ENCODE measurements around a stretch of chr16.

- PRO-cap = no peak
- RRBS = no CpG with 5 or more reads among the region's 1 CpG
Observed at GRCh38 chr16:3929949-3930148, 49.3 kb upstream of the CREBBP start.

DNA sequence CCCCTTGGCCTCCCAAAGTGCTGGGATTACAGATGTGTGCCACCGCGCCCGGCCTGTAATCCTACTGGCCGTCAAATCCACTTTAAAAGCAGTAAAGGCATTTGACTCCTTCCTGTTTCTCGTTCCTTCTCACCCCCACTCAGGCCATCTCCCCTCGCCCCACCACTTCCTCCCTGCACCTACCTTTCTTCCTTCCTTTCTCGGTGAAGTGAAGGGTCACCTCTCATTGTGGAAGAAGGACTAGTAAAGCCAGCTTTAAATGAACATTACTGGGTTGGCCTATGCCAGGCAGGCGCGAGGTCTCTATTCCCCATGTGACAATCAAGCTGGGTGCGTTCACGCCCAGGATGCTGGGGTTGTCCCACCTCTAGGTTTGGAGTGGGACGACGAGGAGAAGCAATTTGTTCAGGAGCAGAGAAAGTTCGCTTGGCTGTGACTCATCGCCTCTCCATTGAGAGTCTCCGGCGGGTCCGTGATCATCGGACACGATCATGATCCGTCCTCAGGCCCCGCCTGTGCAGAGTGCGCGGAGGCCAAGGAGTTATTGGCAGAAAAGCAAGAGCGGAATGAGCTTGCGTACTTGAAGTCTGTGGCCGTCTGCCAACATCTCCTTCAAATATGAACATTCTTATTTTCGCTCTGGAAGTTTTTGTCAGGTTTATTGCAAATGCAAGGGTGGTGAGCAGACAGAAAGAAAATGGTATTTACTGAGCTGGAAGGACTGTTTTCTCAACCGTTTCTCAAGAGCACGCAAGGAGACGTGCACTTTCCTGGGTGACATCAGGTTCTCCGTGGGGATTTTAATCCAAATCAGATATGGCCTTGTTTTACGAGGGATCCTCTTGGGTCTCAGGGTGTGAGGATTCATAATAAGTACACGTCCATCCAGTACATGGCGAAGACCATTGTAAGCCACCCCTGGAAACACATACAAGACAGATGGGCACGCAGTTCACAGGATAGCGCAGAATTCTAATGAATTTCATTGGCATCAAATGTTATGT lies 69.9 kb upstream of the CREBBP start:
- PRO-cap = unidirectional peak, minus-strand start at position 453 of the sequence
- RRBS = no CpG with 5 or more reads among the region's 37 CpGs

DNA sequence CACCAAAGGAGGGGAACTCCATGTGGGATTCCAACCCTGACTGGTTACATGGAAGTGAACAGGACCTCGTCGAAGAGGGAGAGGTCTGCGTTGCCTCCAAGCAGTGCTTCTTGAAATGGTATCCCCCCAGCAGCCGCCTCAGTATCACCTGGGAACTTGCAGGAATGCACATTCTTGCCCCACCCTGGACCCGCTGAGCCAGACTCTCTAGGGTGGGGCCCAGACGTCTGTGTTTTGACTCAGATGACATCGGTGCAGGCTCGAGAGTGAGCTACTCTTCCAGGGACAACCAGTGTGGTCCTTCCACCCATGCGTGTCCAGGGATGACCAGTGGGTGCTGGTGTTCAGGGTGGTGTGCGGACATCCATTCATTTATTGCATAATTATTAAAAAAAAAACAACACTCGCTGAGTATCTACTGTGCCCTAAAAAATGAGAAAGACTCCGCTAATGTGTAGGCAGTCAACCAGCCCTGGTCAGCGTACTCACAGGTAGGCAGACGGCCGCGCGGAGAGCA lies 30.6 kb downstream of the ADCY9 start:
- PRO-cap = no peak
- RRBS = no CpG with 5 or more reads among the region's 17 CpGs

DNA sequence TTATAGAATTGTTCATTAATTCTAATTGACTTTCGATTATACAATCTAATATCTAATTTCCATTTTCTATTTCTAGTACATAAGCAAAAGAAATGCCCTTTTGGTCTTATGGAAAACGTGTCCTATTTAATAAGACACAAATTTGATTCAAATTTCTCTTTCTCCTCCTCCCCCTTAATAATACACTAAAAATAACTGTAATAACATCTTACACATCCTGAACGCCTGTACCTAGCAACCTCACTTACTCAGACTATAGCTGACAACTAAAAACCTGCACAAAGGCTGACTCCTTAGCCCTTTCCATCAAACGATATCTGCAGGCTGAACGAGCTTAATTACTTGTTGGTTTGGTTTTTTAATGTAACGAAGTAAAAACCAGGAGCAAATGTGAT lies 23.8 kb downstream of the ADCY9 start:
- PRO-cap = no peak
- RRBS = no CpG with 5 or more reads among the region's 6 CpGs

DNA sequence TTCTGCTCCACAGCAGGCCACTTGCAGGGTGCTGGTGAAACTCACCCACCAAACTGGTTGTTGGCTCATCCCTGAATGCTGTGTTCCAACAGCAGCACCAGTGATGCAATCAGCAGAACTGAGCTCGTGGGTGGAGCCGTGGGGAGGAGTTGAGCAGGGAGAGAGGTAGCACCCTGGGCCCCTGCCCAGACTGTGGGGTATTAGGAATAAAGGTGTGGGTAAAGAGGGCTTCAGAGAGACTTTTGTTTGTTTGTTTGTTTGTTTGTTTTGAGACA lies 62.8 kb downstream of the SRL start:
- PRO-cap = no peak
- RRBS = no CpG with 5 or more reads among the region's 2 CpGs

- PRO-cap = bidirectional peak, plus-strand start at chr16:4253549, minus-strand start at chr16:4253533; unidirectional peak, minus-strand start at chr16:4253593; bidirectional peak, plus-strand start at chr16:4254094, minus-strand start at chr16:4253754
- RRBS = under 1% methylated on average over 39 of the region's 103 CpGs
Observed at GRCh38 chr16:4253157-4254449, 11.7 kb upstream of the SRL start.

GRCh38 chr16:4263373-4264063 lies 9.3 kb downstream of the TFAP4 start:
- PRO-cap = no peak
- RRBS = no CpG with 5 or more reads among the region's 34 CpGs

DNA sequence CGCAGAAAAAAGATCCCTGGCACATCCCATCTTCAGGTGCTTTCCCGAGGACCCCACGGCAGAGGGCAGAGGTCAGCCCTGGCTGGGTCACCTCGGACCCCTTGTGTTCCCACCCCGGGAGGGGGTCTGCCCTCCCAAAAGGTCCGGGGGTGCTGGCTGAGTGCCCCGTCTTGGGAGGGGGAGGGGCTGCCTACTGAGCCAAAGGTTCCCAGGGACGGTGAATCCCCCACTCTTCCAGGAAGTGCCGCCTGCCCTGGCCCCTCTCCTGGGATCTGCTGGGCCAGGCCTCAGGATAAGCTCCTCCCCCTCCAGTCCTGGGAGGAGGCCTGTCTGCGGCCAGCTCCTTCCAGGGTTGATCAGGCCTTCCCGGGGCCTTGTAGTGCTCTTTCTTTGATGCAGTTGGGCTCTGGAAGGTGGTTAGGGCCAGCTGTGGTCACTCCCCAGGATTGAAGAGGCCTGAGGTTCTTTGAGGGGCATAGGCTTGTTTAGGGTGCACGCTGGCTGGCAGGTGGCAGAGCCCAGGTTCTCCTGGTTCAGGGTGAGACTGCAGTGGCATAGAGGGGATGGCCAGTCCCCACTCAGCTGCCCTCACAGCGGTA lies 8.2 kb downstream of the GLIS2 start:
- PRO-cap = no peak
- RRBS = no CpG with 5 or more reads among the region's 13 CpGs

DNA sequence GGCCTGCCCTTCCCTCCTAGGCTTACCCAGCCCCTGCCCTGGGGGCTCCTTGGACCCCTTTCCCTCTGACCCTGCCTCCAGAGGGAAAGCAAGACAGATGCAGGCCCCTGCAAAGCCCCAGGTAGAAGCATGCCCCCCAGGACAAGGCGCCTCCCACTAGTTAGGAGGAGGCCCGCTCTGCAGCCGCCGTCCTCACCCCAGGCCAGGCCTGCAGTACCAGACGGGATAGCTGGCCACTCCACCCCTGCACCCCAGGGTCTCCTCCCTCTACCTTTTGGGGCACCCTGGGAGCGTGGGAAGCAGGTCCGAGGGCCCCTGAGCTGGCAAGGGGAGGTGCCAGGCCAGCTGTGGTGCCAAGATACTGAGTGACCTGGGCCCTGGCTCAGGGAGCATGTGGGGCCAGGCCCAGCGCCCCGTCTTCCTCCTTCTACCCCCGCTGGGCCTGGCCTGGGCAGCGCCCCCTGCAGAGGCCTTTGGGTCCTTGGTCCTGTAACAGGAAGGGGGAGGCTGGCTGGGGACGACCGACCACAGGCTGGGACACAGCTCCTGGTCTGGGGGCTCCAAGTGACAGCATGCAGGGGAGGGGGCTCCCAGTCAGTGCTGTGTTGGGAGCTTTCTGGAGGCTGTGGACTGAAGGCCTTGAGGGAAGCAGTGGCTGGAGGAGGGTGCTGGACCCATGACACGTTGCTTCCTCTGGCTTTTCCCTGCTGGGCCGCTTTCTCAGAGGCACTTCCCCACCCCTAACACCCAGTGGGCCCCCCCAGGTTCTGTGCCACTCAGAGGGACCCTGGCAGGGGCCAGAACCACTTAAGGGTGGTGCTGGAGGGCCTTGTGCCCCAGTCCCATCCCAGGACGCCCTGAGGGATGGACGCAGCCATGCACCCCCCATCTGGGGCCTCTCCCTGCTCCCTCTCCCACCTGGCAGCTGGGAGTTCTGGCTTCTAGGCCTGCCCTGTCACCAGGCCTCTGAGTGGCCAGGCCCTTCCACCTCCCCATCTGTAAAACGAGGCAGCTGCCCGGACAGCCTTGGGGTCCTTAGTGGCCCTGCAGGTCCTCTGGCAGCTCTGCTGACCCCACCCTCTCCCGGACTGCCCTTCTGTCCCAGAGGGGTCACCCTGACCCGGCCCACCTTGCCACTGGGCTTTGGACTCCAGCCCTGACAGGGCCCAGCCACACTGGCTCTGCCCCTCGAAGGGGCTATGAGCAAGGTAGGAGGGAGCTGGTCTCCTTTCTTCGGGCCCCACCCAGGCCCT lies 12.7 kb downstream of the PAM16 start:
- PRO-cap = no peak
- RRBS = 76% methylated on average over 2 of the region's 23 CpGs

DNA sequence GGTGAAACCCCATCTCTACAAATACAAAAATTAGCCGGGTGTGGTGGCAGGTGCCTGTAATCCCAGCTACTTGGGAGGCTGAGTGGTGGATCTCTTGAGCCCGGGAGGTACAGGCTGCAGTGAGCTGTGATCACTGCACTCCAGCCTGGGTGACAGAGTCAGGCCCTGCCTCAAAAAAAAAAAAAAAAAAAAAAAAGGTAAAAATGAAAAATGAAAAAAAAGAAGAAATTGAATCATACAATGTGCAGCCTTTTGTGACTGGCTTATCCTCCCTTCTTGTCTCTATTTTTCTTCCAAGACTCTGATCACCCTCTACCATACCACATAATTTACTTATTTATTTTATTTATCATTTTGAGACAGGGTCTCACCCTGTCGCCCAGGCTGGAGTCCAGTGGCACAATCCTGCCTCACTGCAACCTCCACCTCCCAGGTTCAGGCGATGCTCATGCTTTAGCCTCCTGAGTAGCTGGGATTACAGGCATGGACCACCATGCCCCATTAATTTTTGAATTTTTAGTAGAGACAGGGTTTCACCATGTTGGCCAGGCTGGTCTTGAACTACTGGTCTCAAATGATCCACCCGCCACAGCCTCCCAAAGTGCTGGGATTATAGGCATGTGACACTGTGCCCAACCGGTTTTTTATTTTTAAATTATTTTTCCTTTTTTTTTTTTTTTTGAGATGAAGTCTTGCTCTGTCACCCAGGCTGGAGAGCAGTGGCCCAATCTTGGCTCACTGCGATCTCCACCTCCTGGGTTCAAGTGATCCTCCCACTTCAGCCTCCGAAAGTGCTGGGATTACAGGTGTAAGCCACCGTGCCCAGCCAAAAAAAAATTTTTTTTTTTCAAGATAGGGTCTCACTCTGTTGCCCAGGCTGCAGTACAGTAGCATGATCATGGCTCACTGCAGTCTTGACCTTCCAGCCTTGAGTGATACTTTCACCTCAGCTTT lies 1.3 kb upstream of the PAM16 start:
- PRO-cap = no peak
- RRBS = 100% methylated on average over 1 of the region's 9 CpGs

DNA sequence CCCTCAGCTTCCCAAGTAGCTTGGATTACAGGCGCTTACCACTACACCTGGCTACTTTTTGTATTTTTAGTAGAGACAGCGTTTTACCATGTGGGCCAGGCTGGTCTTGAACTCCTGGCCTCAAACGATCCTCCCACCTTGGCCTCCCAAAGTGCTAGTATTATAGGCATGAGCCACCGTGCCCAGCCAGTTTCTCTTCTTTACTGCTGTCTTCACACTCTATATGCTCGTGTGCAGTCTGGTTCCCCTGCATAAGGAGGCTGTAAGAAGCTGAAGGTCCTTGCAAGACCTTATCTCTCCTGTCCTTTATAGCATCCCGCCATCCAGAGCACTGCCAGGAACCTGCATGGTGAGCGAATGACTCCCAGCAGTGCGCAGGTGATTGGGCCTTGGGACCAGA lies 2.9 kb upstream of the PAM16 start:
- PRO-cap = no peak
- RRBS = no CpG with 5 or more reads among the region's 8 CpGs

GRCh38 chr16:4374863-4375573 lies 3.4 kb downstream of the VASN start:
- PRO-cap = no peak
- RRBS = no CpG with 5 or more reads among the region's 13 CpGs

DNA sequence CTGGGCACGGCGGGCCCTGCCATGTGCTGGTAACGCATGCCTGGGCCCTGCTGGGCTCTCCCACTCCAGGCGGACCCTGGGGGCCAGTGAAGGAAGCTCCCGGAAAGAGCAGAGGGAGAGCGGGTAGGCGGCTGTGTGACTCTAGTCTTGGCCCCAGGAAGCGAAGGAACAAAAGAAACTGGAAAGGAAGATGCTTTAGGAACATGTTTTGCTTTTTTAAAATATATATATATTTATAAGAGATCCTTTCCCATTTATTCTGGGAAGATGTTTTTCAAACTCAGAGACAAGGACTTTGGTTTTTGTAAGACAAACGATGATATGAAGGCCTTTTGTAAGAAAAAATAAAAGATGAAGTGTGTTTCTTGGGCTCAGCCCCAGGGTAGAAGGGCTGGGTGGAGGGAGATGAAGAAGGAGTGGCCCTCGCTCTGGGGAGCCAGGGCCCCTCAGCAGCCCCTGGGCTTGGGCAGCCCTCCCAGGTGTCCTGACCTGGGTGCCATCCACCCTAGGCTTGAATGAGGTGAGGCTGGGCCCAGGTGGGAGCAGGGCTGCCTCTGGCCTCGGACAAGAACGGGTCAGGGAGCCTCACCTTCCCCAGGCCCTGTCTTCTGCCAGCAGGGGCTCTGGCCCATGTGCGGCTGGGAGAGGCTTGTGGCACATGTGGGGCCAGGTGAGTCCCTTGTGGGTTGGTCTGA lies 11.7 kb downstream of the VASN start:
- PRO-cap = no peak
- RRBS = no CpG with 5 or more reads among the region's 13 CpGs

- PRO-cap = no peak
- RRBS = no CpG with 5 or more reads among the region's 18 CpGs
Observed at GRCh38 chr16:4410450-4411189, 5.8 kb downstream of the CORO7 start.

DNA sequence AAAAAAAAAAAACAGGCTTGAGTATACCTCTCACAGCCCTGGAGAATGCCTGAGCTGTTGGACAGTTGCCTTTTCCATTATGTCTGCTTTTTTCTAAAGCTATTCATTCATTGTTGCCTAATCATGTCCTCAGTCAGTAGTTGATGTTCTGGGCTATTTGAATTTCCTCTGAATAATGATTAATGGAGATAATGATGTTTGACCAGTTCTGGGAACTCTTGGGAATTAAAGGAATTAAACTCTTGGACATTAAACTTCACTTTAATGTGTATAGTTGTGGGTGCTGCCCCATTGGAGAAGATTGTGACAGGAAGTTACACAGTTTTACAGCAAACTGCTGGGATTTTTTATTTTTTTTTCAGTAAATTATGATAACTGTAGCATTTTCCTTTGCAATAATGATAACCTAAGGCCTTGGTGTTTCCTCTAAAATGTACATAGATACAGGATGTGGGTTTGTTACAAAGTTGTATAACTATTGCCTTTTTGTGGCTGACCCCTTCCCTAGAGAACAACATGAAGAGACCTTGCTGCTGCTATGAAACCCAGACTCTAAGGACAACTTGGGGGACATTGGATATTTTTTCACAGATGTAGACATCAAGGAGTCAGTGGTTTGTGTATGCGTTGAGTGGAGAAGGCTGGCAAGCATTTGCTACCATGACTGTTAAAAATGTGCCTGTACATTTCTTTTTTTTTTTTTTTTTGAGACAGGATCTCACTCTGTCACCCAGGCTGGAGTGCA lies 12.1 kb downstream of the HMOX2 start:
- PRO-cap = no peak
- RRBS = no CpG with 5 or more reads among the region's 1 CpG

DNA sequence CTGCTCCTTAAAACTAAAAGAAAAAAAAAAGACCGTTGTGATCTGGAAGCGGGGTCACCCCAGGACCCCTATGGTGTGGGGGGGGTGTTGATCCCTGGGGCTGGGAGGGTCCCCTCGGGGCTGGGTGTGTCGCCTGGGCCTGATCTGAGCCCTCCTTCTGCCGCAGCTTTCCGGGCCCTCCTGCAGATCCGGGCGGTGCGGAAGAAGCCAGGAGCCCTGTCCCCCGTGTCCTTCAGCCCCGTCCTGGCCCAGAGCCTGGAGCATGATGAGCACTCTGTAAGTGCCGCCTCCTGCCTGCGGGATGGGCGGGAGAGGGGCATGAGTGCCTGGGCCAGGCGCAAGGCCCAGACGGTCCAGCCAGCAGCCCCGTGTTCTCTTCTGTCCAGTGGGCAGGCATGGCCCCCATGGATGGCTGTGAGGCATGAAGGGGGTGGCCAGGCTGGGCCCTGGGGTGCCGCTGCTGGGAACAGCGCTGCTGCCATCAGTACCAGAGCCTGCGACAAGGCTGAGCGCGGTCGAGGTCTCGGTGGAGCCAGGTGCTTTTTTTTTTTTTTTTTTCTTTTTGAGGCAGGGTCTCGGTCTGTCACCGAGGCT lies 16.0 kb upstream of the NUDT16L1 start:
- PRO-cap = no peak
- RRBS = no CpG with 5 or more reads among the region's 26 CpGs

GRCh38 chr16:4681941-4682513 lies 11.3 kb upstream of the NUDT16L1 start:
- PRO-cap = no peak
- RRBS = 81% methylated on average over 4 of the region's 37 CpGs

DNA sequence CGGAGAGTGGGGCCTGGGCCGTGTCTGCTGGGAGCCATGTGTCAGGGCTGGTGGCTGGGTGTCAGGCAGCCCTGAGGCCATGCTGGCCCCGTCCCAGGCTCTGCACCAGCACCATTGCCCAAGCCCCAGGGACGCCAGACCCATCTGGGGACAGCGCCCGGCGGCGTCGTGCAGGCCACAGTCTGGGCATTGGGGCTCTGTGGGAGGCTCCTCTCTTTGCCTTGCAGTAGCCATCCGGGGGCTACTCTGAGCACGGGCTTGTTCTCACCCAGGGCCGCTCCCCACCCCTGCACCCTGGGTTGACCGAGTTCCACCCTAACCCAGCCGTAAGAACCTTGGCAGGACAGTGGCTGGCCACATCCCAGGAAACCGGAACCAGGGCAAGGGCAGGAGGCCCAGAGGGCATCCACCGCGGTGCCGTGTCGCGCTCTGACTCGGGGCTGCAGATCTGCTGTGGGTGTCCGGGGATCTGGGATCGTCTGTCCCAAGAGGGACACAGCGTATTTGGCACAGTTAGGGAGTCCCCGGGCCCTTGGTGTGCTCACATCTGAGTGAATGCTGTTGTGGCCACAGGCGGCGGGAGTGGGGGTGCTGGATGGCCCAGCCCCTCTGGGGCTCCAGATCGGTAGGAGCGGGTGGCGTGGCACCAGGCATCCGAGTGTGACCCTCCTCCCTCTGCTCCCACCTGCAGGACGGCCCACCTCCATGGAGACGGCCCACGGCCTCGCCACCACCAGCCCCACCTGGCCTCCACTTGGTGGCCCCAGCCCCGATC lies 5.1 kb upstream of the NUDT16L1 start:
- PRO-cap = no peak
- RRBS = 93% methylated on average over 12 of the region's 36 CpGs

- PRO-cap = no peak
- RRBS = no CpG with 5 or more reads among the region's 43 CpGs
Observed at GRCh38 chr16:4698229-4699144, 5.1 kb downstream of the NUDT16L1 start.

GRCh38 chr16:4701380-4701829 lies 8.0 kb downstream of the NUDT16L1 start:
- PRO-cap = no peak
- RRBS = 100% methylated on average over 1 of the region's 19 CpGs